Frontal cortex (tissue), 2 donors: ENCODE measurements around a stretch of chr5.

GRCh38 chr5:14200258-14200739 is 57.2 kb downstream of the TRIO start:
- RAMPAGE, long total RNA: no peak

- RAMPAGE, long total RNA: no peak
Observed at GRCh38 chr5:14201449-14201872, 58.3 kb downstream of the TRIO start.

DNA sequence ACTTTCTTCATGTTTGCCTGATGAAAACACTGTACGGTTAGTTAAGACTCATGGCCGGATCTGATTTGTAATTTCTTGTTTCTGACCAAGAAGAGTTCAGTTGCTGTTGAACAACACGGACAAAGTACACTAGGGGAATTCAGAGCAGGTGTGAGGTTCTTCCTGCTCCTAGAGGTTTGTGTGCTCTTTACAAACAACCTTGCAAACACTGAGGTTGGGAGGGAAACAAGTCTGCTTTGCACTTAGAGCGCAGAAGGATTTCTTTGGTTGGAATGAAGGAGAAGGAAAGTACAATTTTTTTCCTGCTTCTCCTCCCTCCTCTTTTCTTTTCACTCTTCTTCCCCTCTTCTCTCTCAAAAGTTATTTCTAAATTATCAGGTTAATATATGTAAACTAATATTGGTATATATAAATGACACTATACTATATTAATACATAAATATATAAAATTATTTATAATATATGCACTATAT is 69.8 kb downstream of the TRIO start:
- RAMPAGE, long total RNA: no peak

GRCh38 chr5:14221289-14221785 is 78.2 kb downstream of the TRIO start:
- RAMPAGE, long total RNA: no peak

DNA sequence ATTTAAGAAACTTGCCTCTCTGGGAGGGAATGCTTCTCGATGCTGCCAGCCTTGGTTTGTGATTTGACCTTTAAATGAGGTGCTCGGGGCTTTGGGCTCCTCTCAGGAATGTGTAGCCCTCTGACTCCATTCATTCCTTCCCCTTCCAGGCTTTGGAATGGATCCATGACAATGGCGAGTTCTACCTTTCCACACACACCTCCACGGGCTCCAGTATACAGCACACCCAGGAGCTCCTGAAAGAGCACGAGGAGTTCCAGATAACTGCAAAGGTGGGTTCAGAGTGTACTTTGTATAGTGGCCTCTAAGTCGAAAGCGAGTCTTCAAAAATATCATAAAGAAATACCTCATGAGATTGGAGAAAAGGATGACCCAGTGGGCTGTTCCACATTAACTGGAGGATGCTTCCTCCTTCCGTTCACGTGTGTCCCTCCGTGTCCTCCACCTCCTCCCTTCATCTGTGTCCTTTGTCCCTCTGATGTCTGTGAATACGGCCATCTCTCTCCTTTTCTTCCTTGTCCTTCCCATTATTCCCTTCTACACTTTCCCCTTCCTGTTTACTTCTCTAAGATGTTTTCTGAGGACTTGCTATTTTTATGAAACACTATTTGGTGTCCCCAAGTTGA is 200.5 kb upstream of the OTULINL start:
- RAMPAGE, long total RNA: no peak

- RAMPAGE, long total RNA: no peak
Observed at GRCh38 chr5:14407852-14408309, 173.7 kb upstream of the OTULINL start.

- RAMPAGE, long total RNA: no peak
Observed at GRCh38 chr5:14449736-14450613, 131.6 kb upstream of the OTULINL start.

- RAMPAGE, long total RNA: no peak
Observed at GRCh38 chr5:14469480-14469951, 112.1 kb upstream of the OTULINL start.

GRCh38 chr5:14492181-14492997 is 89.2 kb upstream of the OTULINL start:
- RAMPAGE, long total RNA: no peak

DNA sequence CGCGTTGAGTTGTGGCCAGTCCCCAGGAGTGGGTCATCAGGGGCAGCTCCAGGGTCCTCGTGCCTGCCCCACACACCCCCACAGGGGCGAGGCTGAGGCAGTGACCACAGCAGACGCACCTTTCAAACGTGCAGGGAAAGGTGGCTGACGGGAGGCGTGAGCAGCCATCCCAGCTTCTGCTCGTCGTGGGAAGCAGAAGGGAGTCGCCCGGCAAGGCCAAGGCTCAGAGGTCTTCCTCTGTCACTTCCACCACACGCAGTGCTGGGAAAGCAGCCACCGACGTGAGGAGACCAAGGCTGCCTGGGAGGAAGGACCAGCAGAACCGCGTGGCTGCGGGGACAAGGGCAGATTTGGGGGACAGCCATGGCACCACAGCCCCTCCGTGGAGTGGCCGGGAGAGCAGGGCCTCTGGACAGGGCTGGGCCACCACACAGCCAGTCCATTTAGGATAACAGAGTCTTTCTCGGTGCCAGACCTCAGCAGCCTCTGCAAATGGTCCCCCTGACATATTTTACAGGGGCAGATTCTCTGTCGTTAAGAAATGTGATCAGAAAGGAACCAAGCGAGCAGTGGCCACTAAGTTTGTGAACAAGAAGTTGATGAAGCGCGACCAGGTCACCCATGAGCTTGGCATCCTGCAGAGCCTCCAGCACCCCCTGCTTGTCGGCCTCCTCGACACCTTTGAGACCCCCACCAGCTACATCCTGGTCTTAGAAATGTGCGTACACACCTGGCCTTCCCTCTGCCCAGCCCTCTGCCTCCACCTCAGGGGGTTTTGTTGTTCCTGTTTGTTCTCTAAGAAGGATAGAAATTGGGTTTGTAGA is 77.5 kb upstream of the OTULINL start:
- RAMPAGE, long total RNA: no peak

DNA sequence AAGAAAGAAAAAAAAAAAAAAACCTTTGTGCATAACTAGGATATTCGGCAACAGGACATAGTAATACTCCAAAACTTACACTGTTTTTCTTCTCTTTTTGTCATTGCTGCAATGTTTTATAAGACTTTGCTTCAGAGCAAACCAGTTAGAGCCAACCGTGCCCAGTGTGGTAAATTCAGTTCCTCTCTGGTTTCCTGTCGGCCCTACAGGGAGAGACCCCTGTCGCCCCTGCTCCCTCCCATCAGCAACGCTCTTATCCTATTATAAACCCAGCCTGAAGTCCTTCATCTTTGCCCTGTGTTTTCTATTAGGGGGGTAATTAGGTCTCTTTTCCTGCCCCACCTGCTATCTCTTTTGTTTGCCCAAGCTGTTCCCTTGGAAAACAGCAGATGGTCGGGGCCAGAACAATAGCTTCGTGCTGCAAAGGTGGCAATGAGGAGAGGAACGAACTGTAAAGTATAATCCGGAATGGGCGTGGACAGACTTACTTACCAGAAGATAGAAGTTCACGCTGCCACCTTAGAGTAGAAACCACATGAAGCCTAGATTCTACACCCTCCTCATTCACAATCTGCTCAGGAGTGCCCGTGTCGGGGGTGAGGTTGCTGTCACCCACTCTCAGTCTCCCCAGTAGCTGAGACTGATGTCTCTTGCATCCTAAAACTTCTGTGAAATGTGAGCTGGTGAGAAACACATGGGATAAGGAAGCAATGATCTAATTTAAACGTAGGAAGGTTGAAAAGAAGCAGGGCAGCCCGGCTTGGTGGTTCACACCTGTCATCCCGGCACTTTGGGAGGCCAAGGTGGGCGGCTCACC is 21.4 kb upstream of the OTULINL start:
- RAMPAGE, long total RNA: no peak

DNA sequence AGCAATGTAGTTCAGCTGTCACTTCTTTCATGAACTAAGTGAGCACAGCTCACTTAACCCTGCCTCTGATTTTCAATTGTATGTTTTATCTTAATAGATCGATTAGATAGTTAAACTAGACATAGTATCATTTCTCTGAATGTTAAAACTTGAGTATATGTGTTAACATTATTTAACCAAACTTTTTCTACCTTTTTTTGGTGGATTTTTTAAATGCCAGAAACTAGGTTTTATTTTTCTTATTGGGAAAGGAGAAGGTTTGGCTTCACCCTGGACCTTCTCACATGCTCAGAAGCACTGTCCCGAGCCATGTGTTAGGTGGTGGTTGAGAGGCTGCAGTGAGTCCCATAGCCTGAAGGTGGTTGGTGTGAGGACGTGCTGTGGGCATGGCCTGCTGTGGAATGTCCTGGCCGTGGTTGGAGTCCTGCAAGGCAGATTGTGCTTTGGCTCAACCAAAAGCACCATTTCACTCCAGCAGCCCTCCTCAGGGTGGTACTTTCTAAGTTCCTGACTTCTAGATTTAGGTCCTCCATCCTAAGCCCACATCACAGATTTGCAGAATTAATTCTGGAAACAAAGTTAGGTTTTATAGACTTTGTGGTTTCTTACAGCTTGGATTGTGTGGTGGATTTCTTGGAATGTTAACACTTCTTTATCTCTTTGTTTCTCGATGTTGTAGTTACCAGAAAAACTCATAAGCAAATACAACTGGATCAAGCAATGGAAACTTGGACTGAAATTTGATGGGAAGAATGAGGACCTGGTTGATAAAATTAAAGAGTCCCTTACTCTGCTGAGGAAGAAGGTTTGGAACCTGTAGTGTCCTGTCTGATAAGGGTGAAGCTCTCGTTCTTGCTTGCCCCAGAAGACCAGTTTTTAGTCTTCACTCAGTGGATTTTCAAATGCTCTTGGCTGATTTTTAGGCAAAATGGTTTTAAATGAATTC is 22.6 kb downstream of the OTULIN start:
- RAMPAGE, long total RNA: no peak

- RAMPAGE, long total RNA: no peak
Observed at GRCh38 chr5:14699582-14700603, 35.4 kb downstream of the OTULIN start.

- RAMPAGE, long total RNA: no peak
Observed at GRCh38 chr5:15501096-15501951, 1.3 kb downstream of the FBXL7 start.

DNA sequence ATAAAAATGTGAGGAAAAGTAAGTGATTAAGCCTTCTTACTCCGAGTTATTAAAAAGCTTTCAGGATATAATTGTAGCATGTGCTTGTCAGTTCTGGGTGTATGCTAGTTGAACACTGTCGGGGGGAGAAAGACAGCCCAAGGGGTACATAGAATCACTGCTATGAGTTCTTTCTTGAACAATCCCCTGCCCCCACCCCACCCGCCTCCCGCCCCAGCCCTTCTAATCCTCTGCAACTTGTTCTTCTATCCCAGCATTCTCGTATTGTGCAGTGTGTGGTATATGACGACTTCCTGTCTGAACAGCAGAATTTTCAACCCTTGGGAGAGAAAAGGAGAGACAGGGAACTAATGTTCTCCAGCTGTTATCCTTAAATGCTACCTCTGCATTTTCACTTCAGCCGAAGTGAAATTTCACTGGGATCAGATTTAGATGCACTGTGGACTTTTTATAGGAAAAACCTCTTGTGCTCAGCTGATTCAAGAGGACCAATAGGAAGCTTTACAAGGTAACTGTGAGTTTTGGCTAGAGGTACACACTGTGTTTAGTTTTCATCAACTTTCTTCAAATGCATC is 2.2 kb downstream of the FBXL7 start:
- RAMPAGE, long total RNA: no peak

DNA sequence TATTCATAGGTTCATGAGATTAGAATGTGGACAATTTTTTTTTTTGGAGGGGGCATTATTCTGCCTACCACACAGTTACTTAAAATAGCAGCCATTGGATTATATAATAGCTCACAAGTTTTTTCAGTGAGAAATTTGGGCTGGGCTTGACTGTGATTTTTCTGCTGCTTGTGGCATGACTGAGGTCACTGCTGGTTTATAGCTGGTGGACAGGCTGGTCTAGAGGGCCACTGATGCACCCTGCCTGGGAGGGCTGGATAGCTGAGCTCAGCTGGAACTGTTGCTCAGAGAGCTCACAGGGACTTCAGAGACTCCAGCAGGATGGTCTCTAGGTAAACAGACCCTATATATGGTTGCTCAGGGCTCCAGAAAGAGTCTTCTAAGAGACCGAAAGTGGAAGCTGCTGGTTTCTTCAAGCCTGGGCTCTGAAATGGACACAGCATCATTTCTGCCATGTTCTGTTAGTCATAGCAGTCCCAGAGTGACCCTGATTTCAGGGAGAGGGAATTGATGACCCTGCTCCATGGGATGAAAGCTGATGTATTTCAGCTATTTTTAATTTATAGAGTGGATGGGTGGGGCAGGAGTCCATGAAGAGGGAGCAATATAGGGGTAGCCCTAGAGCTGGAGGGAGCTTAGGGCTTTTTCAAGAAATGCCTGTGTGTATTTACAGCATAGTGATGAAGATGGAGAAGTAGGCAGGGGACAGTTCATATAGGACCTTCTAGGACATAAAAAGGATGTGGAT is 135.2 kb downstream of the FBXL7 start:
- RAMPAGE, long total RNA: no peak

- RAMPAGE, long total RNA: no peak
Observed at GRCh38 chr5:16537937-16538438, 72.4 kb upstream of the ZNF622 start.

DNA sequence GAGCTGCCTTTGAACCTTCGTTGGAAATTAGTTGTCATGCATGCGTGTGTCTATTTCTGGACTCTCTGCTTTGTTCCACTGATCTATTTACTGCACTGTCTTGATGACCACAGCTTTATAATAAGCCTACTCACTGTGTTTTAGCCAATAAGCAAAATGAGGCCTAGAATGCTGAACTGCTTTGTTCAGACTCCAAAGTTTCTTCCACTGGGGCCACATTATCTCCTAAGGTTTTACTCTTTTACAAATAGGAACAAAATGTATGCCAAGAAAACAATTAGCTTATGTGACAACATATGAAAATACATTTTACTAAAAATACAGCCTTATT is 72.1 kb downstream of the RETREG1 start:
- RAMPAGE, long total RNA: no peak

GRCh38 chr5:16546723-16547116 is 70.1 kb downstream of the RETREG1 start:
- RAMPAGE, long total RNA: no peak

DNA sequence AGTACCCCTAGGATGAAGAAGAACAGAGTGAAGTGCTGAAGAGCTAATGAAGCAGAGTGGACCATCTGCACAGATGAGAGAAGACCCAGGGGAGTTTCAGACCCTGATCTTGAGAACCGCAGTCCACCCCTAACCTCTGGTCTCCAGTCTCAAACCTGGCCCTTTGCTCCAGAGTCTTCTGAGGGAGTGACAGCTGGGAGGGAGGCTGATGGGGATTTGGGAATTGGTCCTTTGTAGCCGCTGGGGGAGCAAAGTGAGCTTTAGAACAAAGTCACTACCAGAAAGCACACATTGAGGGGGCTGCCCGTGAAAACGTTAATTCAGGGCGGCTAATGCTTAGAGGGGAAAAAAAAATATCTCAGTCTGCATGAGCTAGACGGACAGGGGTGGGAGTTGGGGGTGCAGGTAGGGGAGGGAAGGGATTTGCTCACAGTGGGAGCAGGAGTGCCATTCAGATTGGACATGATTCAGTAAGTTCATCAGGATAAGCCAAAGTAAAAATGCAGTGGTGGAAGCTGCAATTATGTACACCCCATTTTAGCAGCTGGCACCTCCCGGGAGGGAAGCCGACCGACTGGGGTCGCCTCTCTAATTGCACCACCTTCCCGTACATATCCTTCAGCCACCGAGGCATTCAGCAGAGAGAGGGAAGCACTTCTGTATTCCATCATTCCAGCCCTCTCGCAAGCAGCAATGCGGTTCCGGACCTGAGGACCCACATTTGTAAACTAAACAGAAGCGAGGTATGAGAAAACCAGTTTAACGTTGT is 123.4 kb upstream of the RETREG1 start:
- RAMPAGE, long total RNA: no peak